Stomach (tissue), 7 donors: ENCODE measurements around a stretch of chr2.

DNA sequence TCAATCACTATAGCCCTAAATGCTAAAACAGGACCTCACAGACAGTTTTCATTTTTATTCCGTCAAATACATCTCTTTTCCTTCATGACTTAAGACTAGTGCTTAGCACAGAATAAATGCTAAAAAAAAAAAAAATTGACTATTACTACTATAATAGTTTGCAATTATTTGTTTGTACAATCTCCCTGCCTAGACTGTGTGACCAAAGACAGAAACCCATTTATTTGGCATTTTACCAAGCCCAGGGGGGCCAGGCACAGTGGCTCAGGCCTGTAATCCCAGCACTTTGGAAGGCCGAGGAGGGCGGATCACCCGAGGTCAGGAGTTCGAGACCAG, 1.5 kb downstream of the ASB3 start:
- PRO-cap, result no peak
- RAMPAGE, long total RNA, 5 experiments, result no peak in any of the 5 experiments
- RRBS, result no CpG with 5 or more reads among the region's 5 CpGs

GRCh38 chr2:53786287-53786784, 417 bp downstream of the ASB3 start:
- PRO-cap, result no peak
- RAMPAGE, long total RNA, 5 experiments, result no peak in any of the 5 experiments
- RRBS, result no CpG with 5 or more reads among the region's 22 CpGs

GRCh38 chr2:53812817-53813141, 25.9 kb downstream of the ERLEC1 start:
- PRO-cap, result no peak
- RAMPAGE, long total RNA, 5 experiments, result no peak in any of the 5 experiments
- RRBS, result no CpG with 5 or more reads among the region's 3 CpGs

GRCh38 chr2:53936104-53936872, 34.5 kb downstream of the PSME4 start:
- PRO-cap, result no peak
- RAMPAGE, long total RNA, 5 experiments, result start-site peak on the minus strand in 1 of 5 experiments, at chr2:53936120-53936651 at its widest, 13 reads per replicate
- RRBS, result no CpG with 5 or more reads among the region's 2 CpGs

DNA sequence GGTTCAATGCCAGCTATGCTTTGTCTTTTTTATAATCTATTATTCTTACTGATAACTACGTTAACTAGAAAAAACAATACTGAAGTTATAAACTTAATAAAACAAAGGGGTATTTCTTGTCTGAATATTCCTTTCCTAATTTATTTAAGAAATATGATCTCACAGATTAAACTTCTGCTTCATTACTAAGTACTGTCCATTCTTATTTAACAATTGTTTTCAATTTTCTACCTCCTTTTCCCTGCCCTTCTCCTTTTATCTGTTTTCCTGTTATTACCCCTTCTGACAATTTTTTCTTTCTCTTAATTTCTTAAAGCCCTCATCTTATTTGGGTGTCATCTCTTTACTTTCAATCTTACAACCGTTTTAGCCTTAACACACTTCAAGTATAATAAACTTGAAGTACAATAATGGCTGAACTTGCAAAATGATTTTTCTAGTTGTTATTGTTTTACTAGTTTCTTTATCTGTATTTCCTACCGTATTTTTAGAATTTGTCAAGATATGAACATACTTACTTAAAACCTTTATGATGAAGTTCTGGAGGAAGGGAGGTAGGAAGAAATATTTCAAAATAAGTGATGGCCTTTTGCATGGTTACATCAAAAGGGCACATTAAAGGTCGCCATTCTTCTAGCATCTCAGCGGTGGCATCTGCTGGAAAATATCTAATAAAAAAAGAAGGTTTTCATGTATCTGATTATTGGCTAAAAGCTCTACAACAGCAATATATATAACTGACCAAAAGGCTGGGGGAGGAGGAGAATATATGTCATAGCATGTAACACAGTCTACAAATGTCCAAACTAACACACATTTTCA, 33.7 kb downstream of the PSME4 start:
- PRO-cap, result no peak
- RAMPAGE, long total RNA, 5 experiments, result start-site peak on the minus strand in 4 of 5 experiments, centred at positions 339 to 417 of the sequence, 6 to 40 reads per replicate
- RRBS, result no CpG with 5 or more reads among the region's 5 CpGs

- PRO-cap, result no peak
- RAMPAGE, long total RNA, 5 experiments, result no peak in any of the 5 experiments
- RRBS, result no CpG with 5 or more reads among the region's 6 CpGs
Measured at GRCh38 chr2:54092935-54093515, 122.1 kb downstream of the ACYP2 start.

DNA sequence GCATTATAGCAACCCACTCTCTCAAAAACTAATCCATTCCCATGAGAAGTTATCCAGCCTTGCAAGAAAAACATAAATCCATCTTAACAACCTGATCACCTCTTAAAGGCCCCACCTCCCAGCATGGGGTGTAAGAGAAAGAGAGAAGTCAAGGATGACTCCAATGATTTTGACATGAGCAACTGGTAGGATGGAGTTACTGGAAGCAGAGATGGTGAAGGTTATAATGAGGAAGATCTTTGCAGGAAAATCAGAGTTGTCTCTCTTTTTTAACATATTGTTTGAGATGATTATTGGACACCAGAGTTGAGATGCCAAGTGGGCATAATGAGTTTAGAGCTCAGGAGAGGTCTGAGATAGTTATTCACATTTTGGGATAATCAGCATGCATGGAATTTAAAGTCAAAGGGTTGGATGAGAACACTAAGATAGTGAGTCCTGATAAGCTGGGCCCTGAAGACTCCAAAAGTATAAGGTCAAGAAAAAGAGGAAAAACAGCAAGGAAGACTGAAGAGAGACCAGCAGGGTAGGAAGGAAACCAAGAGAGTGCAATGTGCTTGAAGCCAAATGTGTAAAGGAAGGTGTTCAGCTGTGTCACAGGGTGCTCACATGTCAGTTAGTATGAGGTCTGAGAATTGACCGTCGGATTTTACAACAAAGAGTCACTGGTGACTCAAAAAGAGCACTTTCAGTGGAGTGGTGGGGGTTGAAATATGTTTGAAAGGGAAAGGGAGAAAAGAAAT, 3.1 kb upstream of the TSPYL6 start:
- PRO-cap, result no peak
- RAMPAGE, long total RNA, 5 experiments, result no peak in any of the 5 experiments
- RRBS, result no CpG with 5 or more reads among the region's 2 CpGs

GRCh38 chr2:54422107-54422602, 34.0 kb upstream of the SPTBN1 start:
- PRO-cap, result no peak
- RAMPAGE, long total RNA, 5 experiments, result no peak in any of the 5 experiments
- RRBS, result no CpG with 5 or more reads among the region's 8 CpGs

- PRO-cap, result no peak
- RAMPAGE, long total RNA, 5 experiments, result no peak in any of the 5 experiments
- RRBS, result no CpG with 5 or more reads among the region's 2 CpGs
Measured at GRCh38 chr2:54550623-54550953, 94.5 kb downstream of the SPTBN1 start.

DNA sequence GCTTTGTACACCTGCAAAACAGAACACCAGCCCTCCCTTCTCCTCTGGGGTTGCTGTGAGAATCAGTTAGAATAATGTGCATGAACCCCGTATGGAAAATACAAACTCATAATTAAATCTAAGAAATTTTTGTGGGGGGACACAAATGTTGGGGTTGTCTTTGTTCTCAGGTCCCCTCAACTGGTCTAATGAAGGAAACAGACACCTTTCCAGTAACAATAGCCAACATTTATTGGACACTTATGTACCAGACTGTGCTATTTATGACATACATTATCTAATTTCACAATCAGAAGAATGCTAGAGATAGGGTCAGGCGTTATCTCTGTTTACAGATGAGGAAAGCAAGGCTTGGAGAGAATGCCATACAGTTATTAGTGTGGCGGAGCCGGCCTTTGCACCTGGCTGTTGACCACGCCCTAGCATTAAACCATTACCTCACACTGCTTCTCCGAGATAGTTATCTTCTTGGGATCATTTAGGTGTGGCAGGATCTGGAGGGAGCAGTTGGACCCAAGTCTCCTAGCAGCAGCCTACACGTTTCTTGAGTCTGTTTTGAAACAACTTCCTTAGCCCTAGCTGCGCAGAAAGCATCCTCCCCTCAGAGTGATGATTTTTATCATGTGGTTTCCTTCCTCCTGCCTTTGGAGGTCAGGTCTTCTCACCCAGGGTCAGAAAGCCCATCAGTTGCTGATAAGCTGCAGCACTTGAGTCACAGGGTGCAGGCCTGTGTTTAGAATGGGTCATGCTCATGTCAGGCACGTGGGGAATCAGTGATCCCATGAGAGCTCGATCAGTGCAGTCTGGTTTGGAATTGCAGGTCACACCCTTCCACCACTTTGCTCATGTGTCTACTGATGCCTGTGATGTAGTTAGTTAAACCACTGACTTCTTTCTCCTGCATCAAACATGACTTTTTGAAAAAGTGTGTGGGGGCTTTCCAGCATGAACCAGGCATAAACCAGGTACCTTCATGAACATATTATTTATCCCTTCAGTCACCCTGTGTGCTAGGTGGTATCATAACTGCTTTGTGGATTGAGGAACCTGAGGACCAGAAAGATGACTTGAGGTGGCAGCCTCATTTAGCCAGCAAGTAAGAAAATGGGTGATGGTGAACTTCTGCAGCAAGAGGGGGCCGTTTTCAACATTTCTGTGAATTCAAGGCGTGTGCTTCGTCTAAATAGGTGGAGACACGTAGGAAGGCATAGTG, 118.2 kb downstream of the SPTBN1 start:
- PRO-cap, result bidirectional peak, plus-strand start at position 703 of the sequence, minus-strand start at position 551 of the sequence
- RAMPAGE, long total RNA, 5 experiments, result no peak in any of the 5 experiments
- RRBS, result no CpG with 5 or more reads among the region's 14 CpGs

GRCh38 chr2:54584380-54584754, 128.2 kb downstream of the SPTBN1 start:
- PRO-cap, result no peak
- RAMPAGE, long total RNA, 5 experiments, result no peak in any of the 5 experiments

GRCh38 chr2:54624514-54625123, 98.8 kb upstream of the EML6 start:
- PRO-cap, result no peak
- RAMPAGE, long total RNA, 5 experiments, result start-site peak on the plus strand in 2 of 5 experiments, at chr2:54624536-54624960 at its widest, 57 to 134 reads per replicate
- RRBS, result no CpG with 5 or more reads among the region's 13 CpGs

DNA sequence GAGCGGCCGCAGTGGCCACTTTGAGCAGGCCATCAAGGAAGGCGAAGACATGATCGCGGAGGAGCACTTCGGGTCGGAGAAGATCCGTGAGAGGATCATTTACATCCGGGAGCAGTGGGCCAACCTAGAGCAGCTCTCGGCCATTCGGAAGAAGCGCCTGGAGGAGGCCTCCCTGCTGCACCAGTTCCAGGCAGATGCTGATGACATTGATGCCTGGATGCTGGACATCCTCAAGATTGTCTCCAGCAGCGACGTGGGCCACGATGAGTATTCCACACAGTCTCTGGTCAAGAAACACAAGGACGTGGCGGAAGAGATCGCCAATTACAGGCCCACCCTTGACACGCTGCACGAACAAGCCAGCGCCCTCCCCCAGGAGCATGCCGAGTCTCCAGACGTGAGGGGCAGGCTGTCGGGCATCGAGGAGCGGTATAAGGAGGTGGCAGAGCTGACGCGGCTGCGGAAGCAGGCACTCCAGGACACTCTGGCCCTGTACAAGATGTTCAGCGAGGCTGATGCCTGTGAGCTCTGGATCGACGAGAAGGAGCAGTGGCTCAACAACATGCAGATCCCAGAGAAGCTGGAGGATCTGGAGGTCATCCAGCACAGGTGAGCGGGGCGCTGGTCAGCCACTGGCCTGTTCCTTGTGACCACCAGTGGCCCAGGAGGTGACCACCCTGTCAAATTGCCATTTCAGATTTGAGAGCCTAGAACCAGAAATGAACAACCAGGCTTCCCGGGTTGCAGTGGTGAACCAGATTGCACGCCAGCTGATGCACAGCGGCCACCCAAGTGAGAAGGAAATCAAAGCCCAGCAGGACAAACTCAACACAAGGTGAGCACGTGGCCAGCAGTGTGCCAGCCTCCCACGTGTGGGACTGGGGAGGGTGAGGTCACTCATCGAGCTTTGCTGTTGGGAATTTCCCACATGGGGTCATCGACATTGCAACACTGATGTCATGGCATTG, 94.0 kb upstream of the EML6 start:
- PRO-cap, result no peak
- RAMPAGE, long total RNA, 5 experiments, result start-site peak on the plus strand in 5 of 5 experiments, centred at positions 108 to 830 of the sequence, 27 to 332 reads per replicate
- RRBS, result 97% methylated on average over 5 of the region's 41 CpGs

DNA sequence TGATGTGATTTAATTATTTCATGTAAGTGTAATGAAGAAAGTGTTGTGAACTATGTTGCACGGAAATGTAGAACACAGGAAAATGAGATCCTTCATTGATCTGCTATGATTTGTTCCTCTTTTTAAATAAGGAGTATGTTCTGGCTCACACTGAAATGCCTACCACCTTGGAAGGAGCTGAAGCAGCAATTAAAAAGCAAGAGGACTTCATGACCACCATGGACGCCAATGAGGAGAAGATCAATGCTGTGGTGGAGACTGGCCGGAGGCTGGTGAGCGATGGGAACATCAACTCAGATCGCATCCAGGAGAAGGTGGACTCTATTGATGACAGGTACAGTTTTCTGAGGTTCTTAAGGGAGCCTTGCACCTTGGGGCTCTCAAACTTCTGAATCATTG, 91.0 kb upstream of the EML6 start:
- PRO-cap, result no peak
- RAMPAGE, long total RNA, 5 experiments, result start-site peak on the plus strand in 5 of 5 experiments, centred at positions 134 to 329 of the sequence, 21 to 610 reads per replicate
- RRBS, result no CpG with 5 or more reads among the region's 5 CpGs

GRCh38 chr2:54632834-54633360, 90.6 kb upstream of the EML6 start:
- PRO-cap, result no peak
- RAMPAGE, long total RNA, 5 experiments, result no peak in any of the 5 experiments
- RRBS, result no CpG with 5 or more reads among the region's 7 CpGs

GRCh38 chr2:54641855-54642546, 81.5 kb upstream of the EML6 start:
- PRO-cap, result no peak
- RAMPAGE, long total RNA, 5 experiments, result start-site peak on the plus strand in 1 of 5 experiments, at chr2:54642340-54642382 at its widest, 6 reads per replicate
- RRBS, result no CpG with 5 or more reads among the region's 9 CpGs

DNA sequence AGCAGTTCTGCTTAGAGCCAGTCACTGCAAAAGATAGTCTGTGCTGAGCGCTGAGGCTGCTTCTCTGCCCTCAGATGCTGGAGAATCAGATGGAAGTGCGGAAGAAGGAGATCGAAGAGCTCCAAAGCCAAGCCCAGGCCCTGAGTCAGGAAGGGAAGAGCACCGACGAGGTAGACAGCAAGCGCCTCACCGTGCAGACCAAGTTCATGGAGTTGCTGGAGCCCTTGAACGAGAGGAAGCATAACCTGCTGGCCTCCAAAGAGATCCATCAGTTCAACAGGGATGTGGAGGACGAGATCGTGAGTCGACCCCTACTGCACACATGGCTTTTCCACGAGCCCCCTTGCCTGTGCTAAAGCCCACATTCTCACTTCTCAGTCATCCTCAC, 78.3 kb upstream of the EML6 start:
- PRO-cap, result no peak
- RAMPAGE, long total RNA, 5 experiments, result start-site peak on the plus strand in 3 of 5 experiments, centred at positions 55 to 265 of the sequence, 23 to 77 reads per replicate
- RRBS, result no CpG with 5 or more reads among the region's 12 CpGs

DNA sequence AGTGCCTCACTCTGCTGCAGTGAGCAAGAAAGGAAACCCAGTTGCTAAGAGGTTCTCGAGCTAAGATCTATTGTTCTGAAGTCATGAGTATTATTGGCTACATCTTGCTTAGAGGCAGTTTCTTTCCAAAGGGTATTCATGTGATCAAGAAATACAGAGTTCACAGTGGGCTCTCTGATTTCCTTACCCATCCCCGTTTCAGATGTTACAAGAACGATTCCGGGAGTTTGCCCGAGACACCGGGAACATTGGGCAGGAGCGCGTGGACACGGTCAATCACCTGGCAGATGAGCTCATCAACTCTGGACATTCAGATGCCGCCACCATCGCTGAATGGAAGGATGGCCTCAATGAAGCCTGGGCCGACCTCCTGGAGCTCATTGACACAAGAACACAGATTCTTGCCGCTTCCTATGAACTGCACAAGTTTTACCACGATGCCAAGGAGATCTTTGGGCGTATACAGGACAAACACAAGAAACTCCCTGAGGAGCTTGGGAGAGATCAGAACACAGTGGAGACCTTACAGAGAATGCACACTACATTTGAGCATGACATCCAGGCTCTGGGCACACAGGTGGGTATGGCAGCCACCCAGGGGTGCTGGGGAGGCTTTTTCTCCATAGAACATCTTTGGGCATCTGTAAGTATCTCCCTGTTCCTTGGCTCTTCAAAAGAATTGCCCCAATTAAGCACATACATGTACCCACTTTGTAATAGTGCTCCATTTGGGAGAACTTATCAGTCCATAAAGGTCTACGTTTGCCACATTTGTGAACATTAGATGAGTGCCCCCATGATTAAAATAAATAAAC, 73.8 kb upstream of the EML6 start:
- PRO-cap, result no peak
- RAMPAGE, long total RNA, 5 experiments, result start-site peak on the plus strand in 1 of 5 experiments, centred at position 497 of the sequence, 177 reads per replicate
- RRBS, result no CpG with 5 or more reads among the region's 16 CpGs

DNA sequence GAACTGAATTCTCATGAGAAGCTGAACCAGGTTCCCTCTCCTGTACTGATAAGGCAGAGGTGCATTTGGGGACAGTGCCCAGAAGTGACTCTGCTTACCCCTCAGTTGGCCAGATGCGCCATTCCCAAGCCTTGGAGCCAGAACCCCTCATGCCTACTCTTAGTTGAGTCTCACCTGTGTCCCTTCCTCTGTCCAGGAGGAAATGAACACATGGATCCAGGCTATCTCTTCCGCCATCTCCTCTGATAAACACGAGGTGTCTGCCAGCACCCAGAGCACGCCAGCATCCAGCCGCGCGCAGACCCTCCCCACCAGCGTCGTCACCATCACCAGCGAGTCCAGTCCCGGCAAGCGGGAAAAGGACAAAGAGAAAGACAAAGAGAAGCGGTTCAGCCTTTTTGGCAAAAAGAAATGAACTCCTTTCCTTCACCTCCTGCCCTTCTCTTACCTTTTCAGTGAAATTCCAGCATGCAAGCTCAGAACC, 55.3 kb upstream of the EML6 start:
- PRO-cap, result no peak
- RAMPAGE, long total RNA, 5 experiments, result start-site peak on the plus strand in 1 of 5 experiments, centred at position 208 of the sequence, 25 reads per replicate
- RRBS, result no CpG with 5 or more reads among the region's 13 CpGs

DNA sequence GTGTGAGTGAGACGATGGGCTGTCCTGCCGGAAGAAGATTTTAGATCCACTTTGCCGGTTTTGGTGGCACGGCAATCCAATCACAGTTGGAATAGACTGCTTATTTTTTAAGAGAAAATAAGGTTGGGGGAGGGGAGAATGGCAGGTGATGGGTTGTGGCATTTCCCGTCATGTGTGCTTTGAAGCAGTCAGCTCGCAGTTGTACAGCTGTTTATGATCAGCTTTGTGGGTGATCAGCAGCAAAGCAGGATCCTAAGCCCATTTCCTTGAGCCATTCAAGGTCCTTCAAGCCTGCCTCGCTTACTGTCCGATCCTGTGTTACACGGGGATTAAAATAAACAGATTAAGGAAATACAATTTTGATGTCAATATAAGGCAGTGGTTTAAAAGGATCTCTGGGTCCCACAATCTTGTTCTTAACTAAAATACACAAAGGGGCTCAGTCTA, 152.3 kb downstream of the RTN4 start:
- PRO-cap, result no peak
- RAMPAGE, long total RNA, 5 experiments, result no peak in any of the 5 experiments
- RRBS, result no CpG with 5 or more reads among the region's 9 CpGs